Thoracic aorta (tissue), 1 donor: Measurements from ENCODE around the gene EIF6.

DNA sequence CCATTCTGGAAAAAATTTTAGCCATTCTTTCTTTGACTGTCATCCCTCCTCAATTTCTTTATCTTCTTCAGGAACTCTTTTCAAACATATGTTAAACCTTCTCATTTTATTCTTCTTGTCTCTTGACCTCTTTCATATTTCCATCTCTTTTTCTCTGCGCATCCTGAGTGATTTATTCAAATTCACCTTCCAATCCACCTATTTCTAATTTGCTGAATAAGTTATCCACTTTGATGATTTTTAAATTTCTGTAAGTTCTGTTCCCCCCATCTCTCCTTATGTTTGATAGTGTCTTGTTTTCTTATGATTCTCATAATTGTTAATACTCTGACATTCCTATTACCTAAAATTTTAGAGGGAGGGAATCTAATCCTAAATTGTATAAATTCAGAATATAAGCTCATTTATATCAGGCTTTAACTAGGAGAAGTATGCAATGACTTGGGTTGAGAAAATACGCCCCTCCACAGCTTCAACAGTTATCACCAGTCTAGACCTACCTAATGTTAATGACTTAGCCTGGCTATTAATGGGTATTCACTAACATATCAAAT, 59.1 kb downstream of the TP53INP2 start:
- RAMPAGE, long total RNA: no peak

DNA sequence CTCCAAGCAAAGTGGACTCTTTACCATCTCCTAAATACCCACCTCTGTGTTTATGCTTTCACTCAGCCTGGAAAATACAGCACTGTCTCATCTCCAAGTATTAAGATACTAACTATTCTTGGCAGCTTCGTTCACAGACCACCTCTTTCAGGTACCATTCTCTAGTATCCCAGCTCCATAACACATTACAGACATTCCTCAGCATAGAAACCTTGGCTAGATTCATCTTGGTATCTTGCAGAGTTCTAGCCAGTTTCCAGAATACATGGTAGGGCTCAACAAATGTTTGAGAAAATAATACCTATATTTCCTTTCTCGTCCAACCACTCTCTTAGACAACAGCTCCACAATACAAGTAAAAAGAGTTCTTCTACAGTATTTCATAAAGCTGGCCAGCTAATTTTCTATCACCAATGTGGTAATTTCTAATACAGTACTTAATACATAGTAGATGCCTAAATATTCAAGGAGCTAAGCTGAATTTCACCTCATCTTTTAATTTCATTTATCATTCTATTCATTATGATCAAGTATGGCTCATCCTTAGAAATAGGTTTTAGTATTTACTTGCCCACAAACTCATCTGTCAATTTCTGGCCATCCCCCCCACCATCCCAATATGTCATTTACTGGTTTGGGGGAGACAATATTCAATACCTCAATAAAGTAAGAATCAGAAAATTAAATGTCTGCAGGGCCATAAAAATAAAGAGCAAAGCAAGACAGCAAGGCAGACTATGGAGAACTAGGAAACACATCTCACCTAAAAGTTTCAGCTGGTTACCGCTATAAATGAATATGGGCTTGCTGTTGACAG, 6.7 kb downstream of the NCOA6 start:
- RAMPAGE, long total RNA: start-site peak on the minus strand centred at position 242 of the sequence, 219 bp wide, 10 reads

DNA sequence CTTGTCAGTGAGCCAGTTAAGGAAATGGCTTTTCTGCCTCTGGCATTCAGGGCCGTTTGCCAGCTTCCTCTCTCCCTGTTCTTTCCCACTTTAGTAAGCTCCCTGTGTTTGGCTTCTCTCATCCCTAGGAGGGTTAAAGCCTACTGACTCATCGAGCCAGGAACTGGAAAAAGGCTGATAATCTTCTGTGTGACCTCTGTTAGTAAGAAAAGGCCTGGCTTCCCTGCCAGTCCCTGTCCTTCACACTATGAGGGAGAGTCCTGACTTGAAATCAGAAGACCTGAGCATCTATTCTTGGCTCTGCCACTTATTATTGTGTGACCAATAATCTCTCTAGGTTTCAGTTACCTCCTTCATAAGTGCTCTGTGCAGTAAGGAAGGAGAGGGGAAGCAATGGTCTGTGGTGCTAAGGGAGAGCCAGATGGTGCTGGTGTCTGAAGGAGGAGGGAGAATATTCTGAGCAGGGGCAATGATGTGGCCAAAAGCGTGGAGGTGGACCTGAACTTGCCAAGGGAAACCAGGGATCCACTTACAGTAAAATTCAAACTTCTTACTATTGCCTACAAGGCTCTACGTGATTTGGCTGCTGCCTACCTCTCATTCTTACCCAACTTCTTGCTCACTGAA, 31.4 kb downstream of the ACSS2 start:
- RAMPAGE, long total RNA: no peak

GRCh38 chr20:34990114-34990656, 34.5 kb downstream of the MYH7B start:
- RAMPAGE, long total RNA: no peak

- RAMPAGE, long total RNA: no peak
Measured at GRCh38 chr20:35039448-35039740, 53.2 kb downstream of the TRPC4AP start.

GRCh38 chr20:35277069-35277533, 821 bp downstream of the MMP24OS start:
- RAMPAGE, long total RNA: no peak

DNA sequence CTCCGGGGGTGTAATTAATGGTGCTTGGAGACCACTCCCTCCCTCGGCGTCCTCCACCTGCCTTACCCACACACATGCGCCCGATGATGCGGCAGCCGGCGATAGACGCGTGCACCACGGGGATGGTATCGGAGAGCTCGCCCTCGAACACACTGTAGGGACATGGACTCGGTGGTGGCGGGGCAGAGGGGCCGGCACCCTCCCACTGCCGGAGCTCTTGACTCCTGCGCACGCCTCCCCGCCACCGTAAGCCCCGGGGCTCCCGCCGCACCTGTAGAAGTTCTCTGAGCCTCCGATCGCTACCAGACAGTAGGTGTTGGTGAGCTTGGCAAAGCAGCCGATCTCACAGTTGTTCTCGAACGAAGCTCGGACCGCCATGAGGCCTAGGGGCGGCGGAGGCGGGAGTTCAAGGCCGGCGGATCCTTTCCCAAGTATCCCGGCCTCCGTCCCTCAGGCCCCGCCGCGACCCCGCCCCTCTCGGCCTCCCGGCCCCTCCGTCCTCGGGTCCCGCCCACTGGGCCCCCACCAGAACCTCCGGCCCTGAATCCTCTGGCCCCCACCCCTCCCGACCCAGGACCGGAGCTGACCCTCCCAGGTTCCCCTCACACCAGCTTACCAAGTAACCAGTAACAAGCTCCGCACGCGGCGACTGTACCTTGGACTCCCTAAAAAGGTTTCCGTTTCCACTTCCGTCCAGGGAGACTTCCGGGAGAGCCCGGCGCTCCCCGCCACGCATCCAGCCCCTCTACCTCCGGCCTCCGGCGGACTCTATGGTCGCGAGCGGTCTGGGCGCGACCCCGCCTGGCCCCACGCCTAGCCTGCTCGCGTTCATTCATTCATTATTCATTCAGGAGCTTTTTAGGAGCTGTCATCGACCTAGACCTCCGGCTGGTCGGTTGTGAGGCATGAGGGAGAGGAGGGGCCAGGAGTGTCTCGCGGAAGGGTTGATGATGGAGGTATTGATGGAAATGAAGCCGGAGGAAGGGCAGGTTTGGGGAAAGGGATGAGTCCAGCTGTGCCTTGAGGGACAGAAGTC, at the start of gene EIF6:
Gene EIF6 (minus strand): TSS at position 663 of the 1,036 bp plus-strand sequence.
- RAMPAGE, long total RNA: start-site peak on the minus strand centred at position 665 of the sequence, 54 bp wide, 89 reads

DNA sequence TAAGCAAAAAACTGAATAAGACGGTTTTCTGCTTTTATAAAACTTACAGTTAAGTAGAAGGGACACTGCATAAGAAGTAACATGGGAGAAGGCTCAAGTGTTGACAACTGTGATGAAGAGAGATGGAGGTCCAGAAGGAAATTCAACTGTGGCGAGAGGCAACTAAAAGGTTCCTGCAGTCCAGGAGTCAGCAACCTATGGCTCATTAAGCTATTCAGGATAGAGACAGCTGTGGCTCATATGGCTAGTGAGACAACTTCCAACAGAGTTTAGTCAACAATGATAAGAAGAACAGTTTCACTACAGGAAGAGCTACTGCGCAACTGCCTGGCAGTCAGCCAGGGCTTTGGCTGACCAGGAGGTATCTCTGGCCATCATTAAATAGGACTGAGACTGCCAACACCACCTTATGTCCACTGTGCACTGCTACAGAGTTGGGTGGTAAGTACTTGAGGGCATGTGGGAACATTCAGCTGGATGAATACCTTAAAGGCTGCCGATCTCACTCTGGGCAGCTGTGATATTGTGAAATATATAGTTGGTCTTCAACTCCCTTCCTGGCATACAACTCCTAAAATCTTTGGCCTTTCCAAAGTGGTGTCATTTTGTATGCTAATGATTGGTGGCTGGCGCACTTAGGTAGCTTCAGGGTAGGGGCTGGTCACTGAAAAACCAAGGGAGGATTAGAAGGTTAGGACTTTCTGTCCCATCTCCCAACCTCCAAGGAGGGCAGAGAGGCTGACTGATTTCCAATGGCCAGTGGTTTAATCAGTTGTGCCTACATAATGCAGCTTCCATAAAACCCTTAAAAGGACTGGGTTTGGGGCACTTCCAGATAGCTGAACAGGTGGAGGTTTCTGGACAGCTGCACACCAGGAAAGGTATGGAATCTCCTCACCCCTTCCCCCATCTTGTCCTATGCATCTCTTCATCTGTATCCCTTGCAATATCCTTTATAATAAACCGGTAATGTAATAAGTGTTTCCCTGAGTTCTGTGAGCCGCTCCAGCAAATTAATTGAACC, 52.3 kb upstream of the FAM83C start:
- RAMPAGE, long total RNA: no peak

DNA sequence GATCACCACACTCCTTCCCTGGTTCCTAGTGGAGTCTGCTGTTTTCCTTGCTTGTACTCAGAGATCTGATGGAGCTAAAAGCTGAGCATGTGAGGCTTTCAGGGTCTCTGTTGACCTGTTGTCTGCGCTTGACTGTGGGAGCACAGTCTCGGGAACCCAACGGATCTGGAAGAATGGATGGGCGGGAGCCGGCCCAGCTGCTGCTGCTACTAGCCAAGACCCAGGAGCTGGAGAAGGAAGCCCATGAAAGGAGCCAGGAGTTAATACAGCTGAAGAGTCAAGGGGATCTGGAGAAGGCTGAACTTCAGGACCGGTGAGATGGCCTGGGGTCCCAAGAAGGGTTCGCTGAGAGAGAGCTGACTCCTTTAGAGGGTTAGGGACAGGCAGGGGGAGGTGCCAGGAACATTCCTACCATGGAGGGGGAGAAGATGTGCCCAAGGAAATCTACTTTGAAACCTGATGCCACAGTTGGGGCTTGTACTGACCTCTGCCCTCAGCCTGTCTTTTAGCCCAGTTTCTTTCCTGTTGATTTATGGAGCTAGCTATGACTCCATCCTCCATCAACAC, 11.9 kb downstream of the CEP250 start:
- RAMPAGE, long total RNA: no peak

DNA sequence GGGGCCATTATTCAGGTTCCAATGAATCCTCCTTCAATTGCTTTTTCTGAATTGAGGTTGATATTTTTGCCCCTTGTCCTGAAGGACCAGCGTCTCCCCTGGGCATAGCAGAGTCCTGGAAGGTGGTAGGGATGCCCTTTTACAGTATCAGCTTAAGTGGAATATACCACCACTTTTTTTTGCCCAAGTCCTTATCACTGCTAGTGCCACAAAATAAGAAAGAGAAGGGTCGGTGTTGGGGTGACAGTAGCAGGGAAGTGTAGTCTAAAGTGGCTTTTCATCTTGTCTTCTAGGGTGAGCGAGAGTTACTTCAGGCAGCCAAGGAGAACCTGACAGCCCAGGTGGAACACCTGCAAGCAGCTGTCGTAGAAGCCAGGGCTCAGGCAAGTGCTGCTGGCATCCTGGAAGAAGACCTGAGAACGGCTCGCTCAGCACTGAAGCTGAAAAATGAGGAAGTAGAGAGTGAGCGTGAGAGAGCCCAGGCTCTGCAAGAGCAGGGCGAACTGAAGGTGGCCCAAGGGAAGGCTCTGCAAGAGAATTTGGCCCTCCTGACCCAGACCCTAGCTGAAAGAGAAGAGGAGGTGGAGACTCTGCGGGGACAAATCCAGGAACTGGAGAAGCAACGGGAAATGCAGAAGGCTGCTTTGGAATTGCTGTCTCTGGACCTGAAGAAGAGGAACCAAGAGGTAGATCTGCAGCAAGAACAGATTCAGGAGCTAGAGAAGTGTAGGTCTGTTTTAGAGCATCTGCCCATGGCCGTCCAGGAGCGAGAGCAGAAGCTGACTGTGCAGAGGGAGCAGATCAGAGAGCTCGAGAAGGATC, 27.1 kb downstream of the C20orf173 start:
- RAMPAGE, long total RNA: no peak

DNA sequence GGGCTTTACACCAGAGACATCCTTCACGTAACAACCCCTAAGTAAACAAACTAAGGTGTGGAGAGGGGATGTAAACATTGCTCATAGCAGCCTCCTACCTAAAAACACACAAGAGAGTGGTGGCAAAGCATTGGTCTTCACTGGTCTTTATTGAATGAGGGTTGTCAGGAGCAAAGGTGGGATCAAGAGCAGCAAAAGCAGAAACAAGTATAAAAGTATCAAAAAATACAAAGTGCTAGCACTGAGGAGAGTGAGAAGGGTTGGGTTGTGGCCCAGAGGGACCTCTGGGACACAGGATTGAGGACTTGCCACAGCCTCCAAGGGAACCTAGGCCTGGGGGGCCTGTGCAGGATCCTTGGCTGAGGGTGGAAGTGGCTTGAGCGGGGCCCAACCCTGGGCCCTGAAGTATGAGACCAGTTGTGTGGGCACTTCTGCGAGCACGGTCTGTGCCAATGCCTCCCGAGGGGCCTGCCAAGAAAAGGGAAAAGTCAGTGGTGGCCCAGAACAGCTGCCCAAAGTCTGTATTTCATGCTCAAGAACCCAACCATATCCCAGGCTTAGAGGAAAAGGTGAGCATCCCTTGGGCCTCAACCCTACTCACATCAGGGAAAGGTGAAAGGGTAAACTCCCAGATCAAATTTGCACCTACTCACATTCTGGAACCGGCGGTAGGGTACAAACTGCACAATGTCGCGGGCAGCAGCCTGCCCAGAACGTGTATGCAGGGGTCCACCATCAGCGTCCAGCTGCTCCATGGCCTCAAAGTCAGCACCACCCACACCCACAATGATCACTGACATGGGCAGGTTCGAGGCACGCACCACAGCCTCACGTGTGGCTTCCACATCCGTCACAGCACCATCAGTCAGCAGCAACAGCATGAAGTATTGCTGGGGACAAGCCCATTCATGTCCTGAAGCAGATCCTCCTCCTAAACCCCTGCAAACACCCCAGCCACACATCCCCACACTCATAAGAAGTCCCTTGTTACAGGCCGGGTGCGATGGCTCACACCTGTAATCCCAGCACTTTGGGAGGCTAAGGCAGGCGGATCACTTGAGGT, 10.6 kb downstream of the SPAG4 start:
- RAMPAGE, long total RNA: no peak

GRCh38 chr20:35699711-35700297, 599 bp downstream of the ROMO1 start:
- RAMPAGE, long total RNA: no peak

GRCh38 chr20:35704083-35704491, 4.9 kb downstream of the ROMO1 start:
- RAMPAGE, long total RNA: no peak

- RAMPAGE, long total RNA: no peak
Measured at GRCh38 chr20:35742738-35743656, 937 bp upstream of the RBM39 start.

DNA sequence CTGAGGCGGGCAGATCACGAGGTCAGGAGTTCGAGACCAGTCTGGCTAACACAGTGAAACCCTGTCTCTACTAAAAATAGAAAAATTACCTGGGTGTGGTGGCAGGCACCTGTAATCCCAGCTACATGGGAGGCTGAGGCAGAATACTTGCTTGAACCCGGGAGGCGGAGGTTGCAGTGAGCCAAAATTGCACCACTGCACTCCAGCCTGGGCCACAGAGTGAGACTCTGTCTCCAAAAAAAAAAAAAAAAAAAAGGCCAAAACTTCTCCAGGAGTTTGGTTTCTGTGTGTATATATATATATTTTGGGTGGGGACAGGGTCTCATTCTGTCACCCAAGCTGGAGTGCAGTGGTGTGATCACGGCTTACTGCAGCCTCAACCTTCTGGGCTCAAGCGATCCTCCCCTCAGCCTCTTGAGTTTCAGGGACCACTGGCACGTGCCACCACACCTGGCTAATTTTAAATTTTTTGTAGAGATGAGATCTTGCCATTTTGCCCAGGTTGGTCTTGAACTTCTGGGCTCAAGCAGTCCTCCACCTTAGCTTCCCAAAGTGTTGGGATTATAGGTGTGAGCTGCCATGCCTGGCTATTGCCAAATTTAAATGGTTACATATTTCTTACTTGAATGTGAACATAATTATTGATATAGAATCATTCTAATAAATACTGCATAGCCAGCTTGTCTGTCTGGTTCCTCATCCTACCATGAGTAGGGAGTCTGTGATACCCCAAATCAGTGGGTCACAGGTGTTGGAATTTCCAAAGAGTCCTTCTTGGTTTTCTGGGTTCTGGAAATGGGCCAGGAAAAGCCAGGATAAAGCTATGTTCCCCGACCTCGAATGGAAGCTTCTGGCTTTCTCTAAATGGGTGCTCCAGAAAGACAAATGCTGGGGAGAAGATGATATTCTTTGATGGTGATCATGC, 4.0 kb downstream of the PHF20 start:
- RAMPAGE, long total RNA: no peak

GRCh38 chr20:35928346-35928583, 26.0 kb downstream of the SCAND1 start:
- RAMPAGE, long total RNA: no peak

- RAMPAGE, long total RNA: no peak
Measured at GRCh38 chr20:36093113-36094110, 61.1 kb upstream of the EPB41L1 start.

DNA sequence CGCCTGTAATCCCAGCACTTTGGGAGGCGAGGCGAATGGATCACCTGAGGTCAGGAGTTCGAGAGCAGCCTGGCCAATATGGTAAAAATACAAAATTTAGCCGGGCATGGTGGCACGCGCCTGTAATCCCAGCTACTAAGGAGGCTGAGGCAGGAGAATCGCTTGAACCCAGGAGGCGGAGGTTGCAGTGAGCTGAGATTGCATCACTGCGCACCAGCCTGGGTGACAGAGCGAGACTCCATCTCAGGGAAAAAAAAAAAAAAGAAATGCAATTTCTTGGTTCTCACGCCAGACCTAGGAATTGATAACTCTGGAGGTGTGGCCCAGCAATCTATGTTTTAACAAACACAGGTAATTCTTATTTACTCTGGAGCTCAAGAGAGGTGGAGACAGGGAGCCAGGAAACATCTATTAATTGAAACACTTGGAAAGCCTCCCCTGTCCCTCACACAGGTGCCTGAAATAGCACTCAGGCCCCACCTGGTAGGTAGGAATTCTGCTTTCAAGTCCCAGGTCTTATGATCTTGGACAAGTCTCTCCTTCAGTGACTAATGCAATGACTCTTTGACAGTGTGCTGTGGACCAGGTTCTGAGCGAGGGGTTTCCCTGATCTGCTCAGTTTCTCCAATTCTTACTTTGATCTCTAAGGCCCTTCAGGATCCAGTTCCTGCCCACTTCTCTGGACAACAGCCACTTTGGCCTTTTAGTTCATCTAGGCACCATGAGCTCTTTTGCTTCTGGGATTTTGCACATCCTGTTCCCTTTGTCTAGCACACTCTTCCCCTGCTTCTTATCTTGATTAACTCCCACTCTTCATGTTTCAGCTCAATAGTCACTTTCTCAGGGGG, 58.5 kb upstream of the EPB41L1 start:
- RAMPAGE, long total RNA: no peak

- RAMPAGE, long total RNA: no peak
Measured at GRCh38 chr20:36101106-36101664, 53.4 kb upstream of the EPB41L1 start.

- RAMPAGE, long total RNA: no peak
Measured at GRCh38 chr20:36229133-36229955, 6.9 kb upstream of the AAR2 start.